SK-N-MC (cell line): ENCODE measurements around the gene OR5A1.

DNA sequence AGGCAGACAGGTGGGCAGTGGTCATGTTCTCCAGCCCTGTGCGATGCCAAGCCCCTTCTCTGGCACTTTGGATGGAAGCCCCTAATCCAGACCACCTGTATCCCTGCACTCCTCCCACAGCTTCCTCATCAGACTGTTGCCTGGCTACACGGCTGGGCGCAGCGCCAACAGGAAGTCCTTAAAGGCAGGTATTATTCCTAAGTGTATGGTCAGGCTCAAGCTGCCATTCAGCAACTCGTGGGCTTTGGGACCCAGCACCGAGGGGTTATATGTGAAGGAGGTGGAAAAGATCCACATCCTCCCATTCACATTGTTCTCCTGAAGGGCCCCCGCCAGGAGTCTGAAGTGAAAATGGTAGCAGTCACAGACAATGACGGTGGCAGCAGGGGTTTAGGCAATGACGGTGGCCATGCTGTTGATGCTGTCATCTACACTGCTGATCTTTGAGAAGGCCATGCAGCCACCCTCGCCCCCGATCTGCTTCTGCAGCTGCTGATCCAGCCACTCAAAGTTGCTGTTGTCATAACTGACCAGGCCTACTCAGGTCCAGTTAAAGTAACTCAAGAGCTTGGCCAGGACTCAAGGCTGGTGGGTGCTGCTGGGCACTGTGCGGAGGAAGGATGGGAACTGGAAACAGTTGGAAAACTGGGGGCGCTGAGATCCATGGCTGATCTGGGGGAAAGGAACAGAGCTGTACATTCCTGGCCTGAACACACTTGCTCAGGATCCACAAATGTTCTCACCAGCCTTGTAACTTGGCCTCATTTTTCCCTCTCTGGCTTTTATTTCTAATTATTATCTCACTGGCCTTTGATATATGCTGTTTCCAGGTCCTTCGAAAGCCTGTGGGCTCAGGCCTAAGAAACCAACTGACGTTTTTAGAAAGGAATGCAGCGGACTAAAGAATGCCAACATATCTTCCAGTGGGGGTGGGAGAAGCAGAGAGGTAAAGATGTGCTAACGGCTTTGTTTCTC lies 27.8 kb downstream of the OR6Q1 start:
- RRBS = no CpG with 5 or more reads among the region's 17 CpGs

DNA sequence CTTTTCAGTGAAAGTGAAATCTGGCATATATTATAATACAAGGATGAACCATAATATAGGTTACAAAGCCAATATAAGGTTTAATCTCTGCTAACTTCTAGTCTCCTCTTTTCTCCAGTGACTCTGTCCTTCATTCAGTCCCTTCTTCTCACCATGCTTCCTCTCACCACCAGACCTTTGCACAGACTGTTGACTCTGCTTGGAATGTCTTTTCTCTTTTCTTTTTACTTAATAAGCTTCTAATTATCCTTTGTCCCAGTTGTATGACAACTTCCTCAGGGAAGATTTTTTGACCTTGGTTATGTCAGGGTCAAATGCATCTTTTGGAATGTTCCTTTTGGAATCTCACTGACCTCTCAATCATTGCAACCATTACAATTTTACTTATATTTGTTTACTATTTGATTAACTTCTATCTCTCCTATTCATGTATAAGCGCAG lies 5.6 kb upstream of the OR10W1 start:
- RRBS = no CpG with 5 or more reads among the region's 1 CpG

GRCh38 chr11:58573278-58574360 lies 2.0 kb downstream of the LPXN start:
- RRBS = no CpG with 5 or more reads among the region's 5 CpGs

GRCh38 chr11:58577938-58578654 lies 767 bp upstream of the ZFP91 start:
- RRBS = 1% methylated on average over 5 of the region's 43 CpGs

DNA sequence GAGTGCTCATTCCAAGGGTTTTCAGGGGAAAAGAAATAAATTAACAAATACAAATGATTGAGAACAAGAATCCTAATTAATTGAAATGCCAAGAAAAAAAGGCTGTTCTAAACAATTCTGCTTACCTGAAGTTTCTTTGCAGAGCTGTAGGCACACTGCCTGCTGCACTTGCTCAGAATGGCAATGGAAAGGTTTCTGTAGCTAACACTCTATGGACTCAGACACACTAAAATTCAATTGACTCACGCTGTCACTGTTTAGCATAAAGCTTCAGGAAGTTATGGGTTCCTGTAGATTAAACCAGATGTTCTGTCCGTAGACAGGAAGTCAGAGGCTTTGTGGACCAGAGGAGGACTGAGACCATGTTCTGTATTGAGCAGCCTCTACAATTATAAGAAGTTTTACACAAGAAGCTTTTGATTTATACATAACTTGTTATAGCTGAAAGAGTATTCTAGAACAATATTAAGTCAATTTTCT lies 70.3 kb downstream of the GLYATL1 start:
- RRBS = no CpG with 5 or more reads among the region's 2 CpGs

- RRBS = no CpG with 5 or more reads among the region's 6 CpGs
These were observed 73.3 kb upstream of the GLYATL1B start for GRCh38 chr11:59012541-59013458.

GRCh38 chr11:59187488-59188206 lies 15.7 kb downstream of the DTX4 start:
- RRBS = no CpG with 5 or more reads among the region's 7 CpGs

- RRBS = no CpG with 5 or more reads among the region's 5 CpGs
These were observed 67.6 kb upstream of the OR5AN1 start for GRCh38 chr11:59291092-59291519.

DNA sequence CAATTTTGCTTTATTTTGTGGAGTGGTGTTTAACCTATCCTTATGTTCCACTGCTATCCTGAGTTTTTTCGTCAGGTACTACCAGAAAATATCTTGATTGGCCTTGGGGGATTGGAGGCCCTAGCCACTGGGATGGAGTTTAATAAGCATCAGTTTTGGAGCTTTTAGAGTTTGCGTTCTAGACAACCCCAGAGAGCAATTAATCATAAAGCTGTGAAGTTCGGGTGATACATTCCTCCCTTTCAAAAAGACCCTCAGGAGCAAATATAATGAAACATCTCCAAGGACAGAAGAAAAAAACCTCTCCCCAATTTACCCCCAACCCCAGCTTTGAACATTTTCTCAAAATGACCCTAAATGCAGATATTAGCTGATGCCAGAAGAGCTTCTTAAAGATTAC lies at the start of gene OR5A1:
OR5A1 (plus strand) TSS at position 270 of the 400 bp plus-strand sequence.
- RRBS = no CpG with 5 or more reads among the region's 3 CpGs

GRCh38 chr11:59577960-59578395 lies 37.6 kb downstream of the OSBP start:
- RRBS = no CpG with 5 or more reads among the region's 4 CpGs

DNA sequence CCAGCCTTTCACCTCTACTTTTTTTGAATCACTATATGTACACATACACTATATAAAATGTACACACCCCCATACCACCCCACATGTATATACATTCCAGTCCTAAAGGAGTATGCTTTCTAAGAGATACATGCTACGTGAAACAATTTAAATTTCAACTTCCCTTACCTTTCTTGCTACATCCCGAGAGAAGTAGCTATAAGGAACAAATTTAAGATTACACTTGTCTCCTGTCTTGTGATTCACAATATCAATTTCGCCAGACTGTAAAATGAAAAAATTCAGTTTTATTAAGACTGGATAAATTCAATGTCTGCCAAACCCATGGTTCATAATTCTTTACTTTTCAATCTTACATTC lies 35.6 kb downstream of the OSBP start:
- RRBS = no CpG with 5 or more reads among the region's 3 CpGs

- RRBS = no CpG with 5 or more reads among the region's 5 CpGs
These were observed 9.7 kb downstream of the MRPL16 start for GRCh38 chr11:59800604-59801520.

DNA sequence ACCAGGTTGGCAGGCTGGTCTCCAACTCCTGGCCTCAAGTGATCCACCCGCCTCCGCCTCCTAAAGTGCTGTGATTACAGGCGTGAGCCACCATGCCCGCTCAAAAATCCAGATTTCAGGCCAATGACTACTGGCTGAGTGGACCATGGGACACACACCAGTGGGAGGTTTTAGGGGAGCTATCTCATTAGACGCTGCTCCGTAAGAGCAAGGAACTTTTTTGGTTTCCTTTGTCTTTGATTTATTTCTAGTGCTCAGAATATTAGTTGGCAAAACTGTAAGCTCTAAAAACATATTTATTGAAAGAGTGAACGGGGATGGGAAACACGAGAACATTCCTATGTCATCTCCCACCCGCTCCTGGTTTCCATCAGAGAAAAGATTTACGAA lies 1.1 kb downstream of the MRPL16 start:
- RRBS = no CpG with 5 or more reads among the region's 10 CpGs

DNA sequence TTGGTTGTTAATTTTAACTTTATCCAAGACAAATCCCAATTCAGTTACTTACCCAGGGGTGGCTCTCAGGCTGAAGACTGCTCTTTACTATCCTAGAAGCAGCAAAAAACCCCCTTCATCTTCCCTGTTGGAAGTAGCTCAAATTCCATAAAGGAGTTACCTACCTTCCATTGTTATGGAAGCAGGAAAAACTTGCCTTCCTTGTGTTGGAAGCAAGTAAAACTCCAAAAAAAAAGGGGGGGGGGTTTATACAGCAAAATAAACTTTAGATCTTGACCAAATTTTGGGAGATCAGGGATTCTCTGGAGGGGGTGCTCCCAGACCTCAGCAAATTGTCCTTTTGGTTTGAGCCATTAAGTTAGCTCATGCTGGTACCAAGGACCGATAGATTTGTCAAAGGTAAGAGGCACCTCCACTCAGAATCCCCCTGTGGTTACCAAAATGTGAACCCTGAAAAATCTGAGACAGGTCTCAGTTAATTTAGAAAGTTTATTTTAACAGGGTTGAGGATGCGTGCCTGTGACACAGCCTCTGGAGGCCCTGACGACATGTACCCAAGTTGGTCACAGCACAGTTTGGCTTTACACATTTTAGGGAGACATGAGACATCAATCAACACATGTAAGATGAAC lies 5.4 kb upstream of the MRPL16 start:
- RRBS = no CpG with 5 or more reads among the region's 3 CpGs

- RRBS = no CpG with 5 or more reads among the region's 7 CpGs
These were observed 1.6 kb upstream of the MS4A6A start for GRCh38 chr11:60184273-60184997.

DNA sequence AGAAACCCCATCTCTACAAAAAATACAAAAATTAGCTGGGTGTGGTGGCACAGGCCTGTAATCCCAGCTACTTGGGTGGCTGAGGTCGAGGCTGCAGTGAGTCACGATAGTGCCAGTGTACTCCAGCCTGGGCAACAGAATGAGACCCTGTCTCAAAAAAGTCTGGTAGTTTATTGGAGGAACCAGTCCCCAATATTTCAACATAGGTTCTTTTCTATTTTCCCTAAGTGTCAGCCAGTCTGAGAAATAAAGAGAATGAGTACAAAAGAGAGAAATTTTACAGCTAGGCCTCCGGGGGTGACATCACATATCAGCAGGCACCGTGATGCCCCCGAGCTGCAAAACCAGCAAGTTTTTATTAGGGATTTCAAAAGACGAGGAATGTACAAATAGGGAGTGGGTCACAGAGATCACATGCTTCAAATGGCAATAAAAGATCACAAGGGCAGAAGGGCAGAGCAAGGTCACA lies 4.9 kb downstream of the MS4A4A start:
- RRBS = no CpG with 5 or more reads among the region's 6 CpGs

DNA sequence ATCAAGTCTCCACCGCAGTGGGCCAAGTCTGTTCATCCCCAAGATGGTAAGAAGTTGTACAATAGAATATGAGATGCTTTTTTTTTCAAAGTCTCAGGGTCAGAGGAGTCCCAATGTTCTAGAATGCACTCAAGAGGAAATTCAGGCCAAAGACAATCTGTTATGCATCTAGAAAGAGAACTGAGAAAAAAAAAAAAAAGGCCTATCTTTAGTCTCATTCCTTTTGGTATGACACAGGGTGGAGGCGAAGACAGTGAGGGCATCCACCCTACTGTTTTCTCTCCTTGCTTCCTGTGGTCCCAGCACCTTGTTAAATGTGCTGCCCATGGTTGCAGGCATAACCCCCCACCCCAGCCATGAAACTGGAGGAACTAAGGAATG lies 20.3 kb downstream of the MS4A6E start:
- RRBS = no CpG with 5 or more reads among the region's 2 CpGs

DNA sequence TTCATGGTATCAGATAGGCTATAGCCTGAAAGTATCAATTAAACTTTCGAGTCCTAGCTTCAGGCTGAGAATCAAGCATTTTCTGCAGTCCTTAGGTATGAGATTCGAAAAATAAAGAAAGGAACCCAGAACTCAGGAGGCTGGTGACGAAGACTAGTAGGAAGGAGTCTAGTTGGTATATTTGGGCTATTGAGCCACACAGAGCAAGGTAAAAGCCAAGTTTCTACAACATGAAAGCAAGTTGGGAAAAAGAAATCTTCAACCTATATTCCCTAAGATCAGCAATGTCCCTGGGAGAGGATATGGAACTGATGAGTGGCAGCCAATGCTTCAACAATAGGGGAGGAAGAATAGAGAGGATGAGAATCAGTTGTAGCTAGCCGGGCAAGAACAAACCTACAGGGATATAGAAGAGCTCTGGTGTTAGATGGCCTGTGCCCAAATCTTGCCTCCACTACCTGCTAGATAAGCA lies 2.2 kb downstream of the MS4A7 start:
- RRBS = no CpG with 5 or more reads among the region's 4 CpGs

GRCh38 chr11:60389396-60390101 lies 6.7 kb upstream of the MS4A14 start:
- RRBS = no CpG with 5 or more reads among the region's 5 CpGs